GM12891 (cell line): ENCODE results near the genes PAFAH1B3, CEACAM1, PSG6, SRRM5, SMG9 and ZNF226.

DNA sequence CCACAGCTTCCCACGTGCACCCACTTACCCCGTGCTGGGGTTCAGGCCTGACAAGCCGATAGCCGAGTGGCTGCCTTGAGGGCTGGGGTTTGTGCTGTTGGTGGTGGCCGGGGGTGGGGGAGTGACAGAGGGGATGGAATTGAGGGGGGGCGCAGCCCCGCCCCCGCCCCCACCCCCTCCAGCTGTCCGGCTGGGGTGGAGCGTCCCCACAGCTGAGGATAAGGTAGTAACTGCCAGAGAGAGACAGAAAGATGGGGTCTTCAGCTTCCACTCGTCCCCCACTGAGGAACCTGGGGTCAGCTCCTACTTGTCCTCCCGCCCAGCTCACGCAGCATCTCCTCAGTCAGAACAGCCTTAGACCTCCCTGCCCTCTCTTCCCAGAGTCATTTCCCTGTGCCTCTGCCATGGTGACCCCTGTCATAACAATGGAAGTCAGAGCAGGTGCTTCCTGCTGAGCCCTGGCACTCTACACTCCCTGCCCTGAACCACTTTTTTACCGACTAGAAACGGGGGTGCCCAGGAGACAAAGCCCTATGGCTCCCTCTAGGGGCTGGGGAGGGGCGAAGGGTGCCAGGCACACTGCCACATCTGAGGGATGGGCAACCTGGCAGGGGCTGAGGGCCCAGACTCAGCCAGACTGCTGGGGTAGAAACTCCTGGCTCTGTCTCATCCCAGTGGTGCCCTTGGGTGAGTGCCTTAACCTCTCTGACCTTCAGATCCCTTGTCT is 16.2 kb downstream of the ZNF574 start:
- RRBS: 7% methylated on average over 1 of the region's 16 CpGs

- RRBS: no CpG with 5 or more reads among the region's 17 CpGs
Observed at GRCh38 chr19:42122682-42123633, 9.3 kb downstream of the POU2F2 start.

DNA sequence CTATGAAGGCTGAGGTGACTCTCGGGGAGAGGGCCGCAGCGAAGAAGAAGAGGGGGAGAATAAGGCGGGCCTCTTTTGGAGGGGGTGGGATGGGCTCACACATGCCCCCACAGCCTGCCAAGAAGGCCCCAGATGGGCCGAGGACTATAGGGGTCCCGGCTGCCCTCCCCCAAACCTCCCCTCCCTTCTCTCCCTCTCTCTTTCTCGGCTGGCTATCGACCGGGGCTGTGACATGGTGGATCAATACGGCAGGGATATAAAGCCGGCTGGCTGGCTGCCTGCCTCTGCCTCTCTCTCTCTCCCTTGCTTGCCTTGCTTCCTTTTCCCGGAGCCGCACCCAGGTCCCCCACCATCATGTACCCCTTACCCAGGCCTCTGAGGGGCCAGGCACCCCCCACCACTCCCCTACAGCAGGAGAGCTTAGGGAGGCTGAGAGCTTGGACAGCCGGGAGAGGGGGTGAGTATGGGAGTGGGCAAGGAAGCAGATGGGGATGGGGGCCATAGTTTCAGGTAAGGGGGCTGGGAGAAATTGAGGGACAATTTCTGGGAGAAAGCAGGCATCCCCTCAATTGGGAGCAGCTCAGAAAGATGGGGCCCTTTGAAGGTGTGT is 20.1 kb upstream of the POU2F2 start:
- RRBS: 75% methylated on average over 5 of the region's 14 CpGs

DNA sequence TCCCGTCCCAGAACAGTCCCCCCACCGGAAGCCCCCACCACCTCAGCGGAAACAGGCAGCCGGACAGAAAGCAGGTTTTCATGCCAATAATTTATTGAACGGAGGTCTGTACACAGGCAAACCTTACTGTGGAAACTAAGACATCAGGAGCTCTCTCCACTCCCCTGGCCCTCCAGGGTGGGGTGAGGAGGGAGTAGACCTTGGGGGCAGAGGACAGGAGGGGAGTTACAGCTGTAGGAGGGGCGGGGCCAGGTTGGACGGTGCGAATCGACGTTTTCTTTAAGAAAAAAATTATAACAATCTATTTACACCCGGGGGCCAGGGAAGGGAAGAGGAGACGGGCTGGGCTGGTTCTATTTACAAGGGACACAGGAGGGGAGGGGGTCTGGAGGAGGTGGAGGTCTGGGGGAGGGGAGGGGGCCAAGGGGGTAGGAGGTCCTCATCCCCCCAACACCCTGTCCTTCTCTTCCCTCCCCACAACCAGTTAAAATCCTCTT is 10.1 kb downstream of the ZNF526 start:
- RRBS: no CpG with 5 or more reads among the region's 12 CpGs

GRCh38 chr19:42292532-42293428 is 9.2 kb upstream of the PRR19 start:
- RRBS: 84% methylated on average over 4 of the region's 21 CpGs

GRCh38 chr19:42302235-42303092 is at the start of gene PAFAH1B3:
Gene PAFAH1B3 (minus strand): TSS chr19:42302624.
- RRBS: 1% methylated on average over 23 of the region's 61 CpGs

- RRBS: no CpG with 5 or more reads among the region's 8 CpGs
Observed at GRCh38 chr19:42528141-42529124, at the start of gene CEACAM1. Gene CEACAM1 (minus strand): TSS chr19:42528481.

DNA sequence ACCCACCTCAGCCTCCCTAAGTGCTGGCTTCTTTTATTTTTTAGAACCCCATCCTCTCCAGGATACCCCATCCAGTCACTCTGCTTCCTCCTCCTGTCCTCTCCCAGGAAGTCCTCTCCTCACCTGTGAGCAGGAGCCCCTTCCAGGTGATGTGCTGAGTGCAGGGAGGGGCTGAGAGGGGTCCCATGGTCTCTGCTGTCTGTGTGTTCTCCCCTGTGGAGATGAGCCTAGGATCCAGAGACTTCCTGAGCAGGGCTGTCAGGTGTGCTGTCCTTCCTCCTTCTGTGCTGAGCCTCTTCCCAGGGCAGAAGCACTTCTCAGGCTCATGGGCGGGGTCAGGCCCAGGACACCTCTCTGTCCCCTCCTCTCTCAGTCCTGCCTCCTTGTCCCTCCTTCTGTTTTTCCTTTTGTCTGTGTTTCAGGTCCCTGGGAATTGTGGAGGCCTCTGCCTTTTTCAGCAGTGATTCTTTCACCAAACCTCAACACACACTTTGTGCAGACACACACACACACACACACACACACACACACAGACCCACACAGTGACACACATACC is at the start of gene PSG6:
Gene PSG6 (minus strand): TSS at position 289 of the 556 bp plus-strand sequence.
- RRBS: no CpG with 5 or more reads among the region's 1 CpG

DNA sequence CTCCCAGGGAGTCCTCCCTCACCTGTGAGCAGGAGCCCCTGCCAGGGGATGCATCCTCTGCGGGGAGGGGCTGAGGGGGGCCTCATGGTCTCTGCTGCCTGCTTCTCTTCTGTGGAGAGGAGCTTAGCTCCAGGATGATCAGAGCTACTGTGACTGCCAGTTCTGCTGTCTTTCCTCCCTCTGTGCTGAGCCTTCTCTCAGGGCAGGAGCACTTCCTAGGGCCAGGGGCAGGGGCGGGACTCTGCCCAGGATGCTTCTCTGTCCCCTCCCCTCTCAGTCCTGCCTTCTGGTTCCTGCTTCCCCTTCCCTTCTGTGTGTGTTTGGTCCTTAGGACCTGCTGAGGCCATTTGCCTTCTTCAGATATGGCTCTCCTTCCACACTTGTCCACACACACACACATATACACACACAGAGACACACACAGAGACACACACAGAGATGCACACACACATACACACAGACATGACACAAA is 22.1 kb upstream of the CD177 start:
- RRBS: no CpG with 5 or more reads among the region's 2 CpGs

- RRBS: no CpG with 5 or more reads among the region's 6 CpGs
Observed at GRCh38 chr19:43611913-43612305, at the start of gene SRRM5. Gene SRRM5 (plus strand): TSS chr19:43612088.

DNA sequence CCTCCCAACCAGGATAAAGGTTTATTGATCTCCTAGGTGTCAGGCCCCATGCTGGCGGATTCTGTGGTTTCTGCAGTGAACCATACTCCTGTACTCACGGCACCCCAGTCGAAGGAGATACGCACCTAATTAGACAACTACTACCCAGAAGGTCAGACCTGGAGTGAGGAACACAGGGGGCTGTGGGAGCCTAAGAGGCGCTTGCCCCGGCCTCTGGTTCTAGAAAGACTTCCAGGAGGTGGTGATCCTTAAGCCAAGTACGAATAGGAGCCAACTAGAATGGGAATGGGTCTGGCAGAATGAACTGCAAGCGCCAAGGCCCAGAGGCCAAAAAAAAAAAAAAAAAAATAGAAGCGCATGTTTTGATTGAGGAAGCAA is 720 bp upstream of the ZNF428 start:
- RRBS: no CpG with 5 or more reads among the region's 9 CpGs

DNA sequence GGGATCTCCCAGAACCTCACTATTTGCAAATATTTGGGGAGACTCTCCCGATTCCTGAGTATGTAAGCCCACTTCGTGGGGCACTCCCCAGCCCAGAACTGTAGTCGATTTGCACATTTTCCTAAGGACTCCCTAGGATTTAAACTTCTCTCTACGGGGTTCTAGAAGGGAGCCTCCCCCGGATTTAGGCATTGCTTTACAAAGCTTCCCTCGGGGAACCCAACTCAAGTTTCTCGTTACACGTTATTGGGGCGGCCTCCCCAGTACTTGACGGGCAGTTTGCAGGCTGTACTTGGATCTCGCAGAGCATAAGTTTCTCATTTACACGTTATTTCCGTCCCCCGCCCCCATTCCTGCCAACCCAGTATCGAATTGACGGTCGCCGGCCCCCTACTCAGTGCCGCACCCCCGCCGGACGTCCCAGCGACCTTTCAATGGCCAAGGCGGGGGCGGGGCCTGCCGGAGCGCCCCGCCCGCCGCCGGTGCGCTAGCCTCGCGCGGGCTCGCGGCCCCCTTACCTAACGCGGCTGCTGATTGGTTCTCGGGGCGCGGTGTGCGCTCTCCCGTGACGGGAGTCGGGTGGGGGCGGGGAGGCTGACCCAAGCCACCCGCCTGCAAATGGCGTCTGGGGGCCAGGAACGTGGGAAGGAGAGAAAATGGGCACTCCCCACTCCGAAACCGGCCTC is 483 bp downstream of the SMG9 start:
- RRBS: 1% methylated on average over 6 of the region's 52 CpGs

GRCh38 chr19:43754822-43755458 is at the start of gene SMG9:
Gene SMG9 (minus strand): TSS chr19:43754962.
- RRBS: 2% methylated on average over 13 of the region's 50 CpGs

DNA sequence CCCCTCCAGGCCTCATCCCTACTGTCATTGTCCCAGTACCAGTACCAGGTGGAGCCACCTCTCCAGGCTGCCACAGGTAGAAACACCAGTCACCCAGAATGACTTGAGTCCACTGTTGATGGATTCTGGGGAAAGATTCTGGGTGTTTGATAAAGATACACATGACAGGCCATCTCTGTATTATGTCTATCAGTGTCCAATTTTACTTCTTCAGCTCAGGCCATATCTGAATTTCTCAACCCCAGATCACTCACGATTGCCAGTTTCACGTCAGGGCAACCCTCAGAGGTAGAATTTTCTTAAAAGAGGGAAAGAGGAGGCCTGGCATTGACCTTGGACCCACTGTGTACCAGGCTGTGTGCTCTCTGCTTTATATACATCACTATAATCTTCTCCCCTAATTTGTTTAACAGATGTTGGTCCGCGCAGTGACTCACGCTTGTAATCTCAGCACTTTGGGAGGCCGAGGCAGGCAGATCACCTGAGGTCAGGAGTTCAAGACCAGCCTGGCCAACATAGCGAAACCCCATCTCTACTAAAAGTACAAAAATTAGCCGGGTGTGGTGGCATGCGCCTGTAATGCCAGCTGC is 1.8 kb upstream of the SMG9 start:
- RRBS: no CpG with 5 or more reads among the region's 9 CpGs

DNA sequence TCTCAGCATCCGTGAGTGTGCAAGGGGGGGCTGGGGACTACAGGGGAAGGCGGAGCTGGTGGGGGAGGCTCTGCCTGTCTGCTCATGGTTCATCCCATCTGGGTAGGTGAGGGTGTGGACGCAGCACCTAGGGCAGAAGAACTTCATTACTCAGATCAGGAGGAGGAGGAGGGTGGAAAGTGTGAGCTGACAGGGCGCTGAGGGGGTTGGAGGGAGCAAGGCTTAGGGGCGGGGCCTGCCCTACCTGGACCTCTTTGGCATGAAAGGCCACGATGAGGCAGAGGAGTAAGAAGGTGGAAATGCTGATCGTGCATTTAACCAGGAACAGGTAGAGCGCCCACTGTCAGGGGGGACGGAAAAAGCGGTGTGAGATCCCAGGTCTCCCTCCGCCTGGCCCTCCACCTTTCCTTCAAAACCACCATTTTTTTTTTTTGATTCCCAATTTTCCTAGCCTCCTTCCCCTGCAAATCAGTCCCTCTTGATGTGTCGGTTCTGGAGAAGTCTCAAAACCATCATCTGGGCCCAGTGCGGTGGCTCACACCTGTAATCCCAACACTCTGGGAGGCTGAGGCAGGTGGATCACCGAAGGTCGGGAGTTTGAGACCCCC is 4.4 kb downstream of the KCNN4 start:
- RRBS: no CpG with 5 or more reads among the region's 15 CpGs

- RRBS: no CpG with 5 or more reads among the region's 25 CpGs
Observed at GRCh38 chr19:44003149-44003832, 534 bp downstream of the ZNF230 start.

- RRBS: no CpG with 5 or more reads among the region's 10 CpGs
Observed at GRCh38 chr19:44065928-44067120, 5.6 kb upstream of the ZNF284 start.

GRCh38 chr19:44094879-44095707 is 932 bp downstream of the ZNF224 start:
- RRBS: no CpG with 5 or more reads among the region's 30 CpGs

GRCh38 chr19:44157224-44157999 is 7.5 kb upstream of the ZNF226 start:
- RRBS: no CpG with 5 or more reads among the region's 9 CpGs

GRCh38 chr19:44164377-44165492 is at the start of gene ZNF226:
Gene ZNF226 (plus strand): TSS chr19:44165100.
- RRBS: no CpG with 5 or more reads among the region's 35 CpGs